Cardiac ventricle fibroblast (primary cell): ENCODE results near the gene ST3GAL4.

GRCh38 chr11:126111501-126112316 is 49.0 kb upstream of the CDON start:
- RAMPAGE, long total RNA: no peak

DNA sequence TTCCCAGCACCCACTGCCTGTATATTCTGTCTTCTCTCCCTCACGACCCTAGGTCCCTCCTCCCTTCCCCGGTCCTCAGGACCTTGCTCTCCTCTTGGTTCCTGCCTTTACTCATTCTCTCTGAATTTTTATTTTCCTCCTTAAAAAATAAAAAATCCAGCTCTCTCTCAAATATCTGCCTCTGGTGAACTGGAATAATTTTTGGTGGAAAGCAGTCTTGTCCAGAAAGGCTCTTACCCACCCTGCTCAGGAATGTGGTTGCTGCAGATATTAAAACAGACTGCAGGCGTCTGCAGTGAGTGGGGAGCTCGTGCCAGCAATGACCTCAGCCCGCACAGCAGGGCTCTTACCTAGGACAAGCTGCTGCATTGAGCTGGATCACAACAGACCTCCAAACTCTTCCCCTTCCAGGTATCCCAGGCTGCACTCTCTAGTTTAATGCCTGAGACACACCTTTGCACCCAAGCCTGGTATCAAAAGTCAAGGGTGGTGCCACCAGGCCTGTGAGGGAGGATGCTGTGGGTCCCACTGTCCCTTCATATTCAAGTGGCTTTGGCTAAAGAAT is 69.6 kb upstream of the CDON start:
- RAMPAGE, long total RNA: no peak

DNA sequence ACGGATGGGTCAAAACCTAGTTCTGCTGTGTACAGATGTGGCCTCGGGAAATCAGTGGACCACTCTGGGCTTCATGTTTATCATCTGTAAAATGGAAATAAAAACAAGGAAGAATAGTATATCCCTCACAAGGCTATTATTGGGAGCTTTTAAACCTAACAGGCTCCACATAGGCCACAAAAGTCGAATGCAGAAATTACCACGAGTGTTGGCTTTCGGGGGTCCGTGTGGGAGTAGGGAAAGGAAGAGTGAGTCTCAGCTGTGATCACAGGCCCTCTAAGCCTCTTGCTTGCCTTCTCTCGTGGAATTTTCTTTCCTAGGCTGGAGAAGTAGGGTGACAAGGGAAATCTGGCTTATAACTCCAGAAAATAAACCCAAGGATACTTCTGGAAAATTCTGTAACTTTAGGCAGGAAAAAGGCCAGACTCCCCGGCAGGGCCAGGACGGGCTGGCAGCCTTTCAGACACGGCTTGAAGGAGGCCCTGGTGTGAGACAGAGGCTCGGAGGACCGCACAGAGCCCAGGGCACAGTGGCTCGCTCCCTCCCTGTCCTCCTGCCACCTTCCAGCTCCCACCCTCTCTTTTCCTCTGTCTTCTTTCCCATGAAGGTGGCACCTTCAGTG is 19.2 kb downstream of the RPUSD4 start:
- RAMPAGE, long total RNA: no peak

DNA sequence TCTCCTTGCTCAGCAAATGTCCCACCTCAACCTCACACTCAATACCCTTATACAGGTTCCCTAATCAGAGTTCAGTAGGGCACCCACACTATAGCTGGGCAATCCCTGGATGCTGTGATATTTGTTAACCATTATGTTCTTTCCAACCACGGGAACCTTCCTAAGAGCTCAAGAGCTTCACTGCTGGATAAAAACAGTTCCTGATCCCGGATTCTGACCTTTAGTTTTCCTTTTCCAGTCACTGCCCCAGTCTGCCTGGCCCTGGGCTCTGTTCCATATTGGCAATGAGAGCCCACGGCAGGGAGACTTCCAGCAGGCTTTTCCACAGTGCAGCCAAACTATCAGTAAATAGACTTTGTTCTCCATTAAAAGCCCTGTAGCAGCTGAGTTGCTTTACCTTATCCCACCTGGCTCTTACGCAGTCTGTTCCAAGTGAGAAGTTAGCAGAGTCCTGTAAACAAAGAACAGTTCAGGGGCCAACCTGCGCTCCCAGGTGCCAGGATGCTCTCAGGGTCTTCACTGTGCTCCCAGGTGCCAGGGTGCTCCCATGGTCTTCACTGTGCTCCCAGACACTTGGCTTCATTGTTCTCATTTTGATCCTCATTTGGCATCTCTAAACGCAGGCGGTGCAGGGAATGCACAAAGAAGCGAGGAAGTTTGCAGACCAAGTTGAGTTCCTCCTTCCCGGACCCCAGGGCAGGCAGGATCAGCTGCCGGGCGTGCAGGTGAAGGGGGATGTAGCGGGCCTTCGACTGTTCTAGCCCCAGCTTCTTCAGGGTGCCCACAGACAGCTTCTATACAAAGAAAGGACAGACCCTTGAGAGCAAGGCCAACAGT is 8.4 kb downstream of the RPUSD4 start:
- RAMPAGE, long total RNA: no peak

DNA sequence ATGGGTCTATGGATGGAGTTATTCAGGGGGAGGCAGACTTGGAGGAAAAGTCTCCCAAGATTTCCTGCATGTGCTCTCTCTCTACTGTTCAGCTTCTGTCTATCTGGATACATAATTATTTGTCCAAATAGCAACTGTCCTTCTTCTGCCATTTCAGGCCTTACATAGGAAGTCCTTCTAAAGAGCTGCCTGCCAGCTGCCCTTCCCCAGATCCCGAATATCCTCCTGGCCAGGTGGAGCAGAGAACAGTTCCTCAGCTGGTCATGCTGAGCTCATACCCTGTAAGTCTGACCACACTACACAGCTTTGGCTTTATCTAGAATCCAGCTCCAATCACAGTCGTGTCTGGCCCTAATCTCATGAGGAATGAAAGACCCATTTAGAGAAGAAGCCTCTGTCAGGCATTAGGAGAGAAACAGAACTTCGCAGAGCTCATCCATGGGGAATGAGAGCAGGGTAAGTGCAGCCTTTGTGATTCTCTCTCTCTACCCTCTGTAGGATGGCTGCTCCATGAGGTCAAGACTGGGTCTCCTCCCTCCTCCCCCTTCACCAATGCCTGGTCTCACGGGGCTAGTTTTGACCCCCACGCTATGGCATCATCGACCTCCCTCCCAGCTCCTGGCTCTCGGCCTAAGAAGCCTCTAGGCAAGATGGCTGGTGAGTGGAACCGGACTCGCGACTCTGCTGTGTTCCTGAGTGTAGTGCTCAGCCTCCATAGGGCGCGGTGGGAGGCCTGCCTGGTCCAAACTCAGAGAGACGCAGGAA is 7.6 kb downstream of the TIRAP start:
- RAMPAGE, long total RNA: no peak

- RAMPAGE, long total RNA: no peak
Measured at GRCh38 chr11:126336139-126336477, 19.4 kb upstream of the ST3GAL4 start.

- RAMPAGE, long total RNA: no peak
Measured at GRCh38 chr11:126353129-126353656, 2.3 kb upstream of the ST3GAL4 start.

DNA sequence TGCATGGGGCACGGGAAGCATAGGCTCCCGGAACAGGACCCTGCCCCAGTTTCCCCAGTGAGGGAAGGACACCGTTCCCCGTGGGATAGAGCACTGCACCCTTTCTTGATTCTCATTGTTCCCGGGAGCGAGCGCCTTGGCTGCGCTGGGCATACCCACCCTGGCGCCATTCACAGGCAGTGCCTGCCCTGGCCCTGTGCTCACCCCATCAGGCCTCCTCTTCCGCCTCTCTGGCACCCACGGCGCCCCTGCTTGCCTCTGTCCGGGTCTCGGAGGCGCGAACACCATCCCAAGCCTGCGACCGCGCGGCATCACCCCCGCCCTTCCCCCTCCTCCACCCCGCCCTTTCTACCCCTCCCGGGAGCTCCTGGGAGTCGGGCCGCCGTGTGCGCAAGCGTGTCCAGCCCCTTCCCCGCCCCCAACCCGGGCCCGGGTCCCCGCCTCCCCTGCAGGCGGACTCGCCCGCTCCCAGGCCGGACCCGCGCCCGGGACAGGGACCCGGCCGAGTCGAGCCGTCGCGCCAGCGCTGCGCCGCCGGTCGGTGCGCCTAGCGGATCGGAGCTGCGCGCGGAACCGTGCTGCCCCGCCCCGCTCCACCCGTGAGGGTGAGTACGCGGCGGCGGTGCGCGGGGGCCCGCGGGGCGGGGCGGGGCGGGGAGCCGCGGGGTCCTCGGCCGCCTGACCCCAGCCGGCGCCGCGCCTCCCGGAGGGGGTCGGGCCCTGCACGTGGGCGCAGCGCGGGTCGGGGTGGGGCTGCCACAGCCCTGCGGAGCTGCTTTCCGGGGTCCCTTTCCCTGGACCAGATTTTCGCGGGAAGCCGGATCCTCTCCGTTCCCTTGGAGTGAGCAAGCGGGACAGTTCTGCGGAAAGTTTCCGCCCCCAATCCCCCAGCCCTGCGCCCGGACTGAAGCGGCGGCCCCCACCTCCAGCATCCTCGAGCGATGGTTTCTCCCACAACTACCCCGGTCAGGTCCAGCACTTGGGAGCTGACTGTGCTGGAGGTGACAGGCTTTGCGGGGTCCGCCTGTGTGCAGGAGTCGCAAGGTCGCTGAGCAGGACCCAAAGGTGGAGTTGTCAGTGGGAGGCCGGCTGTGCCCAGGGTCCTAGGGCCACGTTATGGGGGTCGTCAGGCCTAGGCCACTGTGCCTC is at the start of gene ST3GAL4:
Gene ST3GAL4 (plus strand): TSS at position 449 of the 1,149 bp plus-strand sequence.
- RAMPAGE, long total RNA: no peak

DNA sequence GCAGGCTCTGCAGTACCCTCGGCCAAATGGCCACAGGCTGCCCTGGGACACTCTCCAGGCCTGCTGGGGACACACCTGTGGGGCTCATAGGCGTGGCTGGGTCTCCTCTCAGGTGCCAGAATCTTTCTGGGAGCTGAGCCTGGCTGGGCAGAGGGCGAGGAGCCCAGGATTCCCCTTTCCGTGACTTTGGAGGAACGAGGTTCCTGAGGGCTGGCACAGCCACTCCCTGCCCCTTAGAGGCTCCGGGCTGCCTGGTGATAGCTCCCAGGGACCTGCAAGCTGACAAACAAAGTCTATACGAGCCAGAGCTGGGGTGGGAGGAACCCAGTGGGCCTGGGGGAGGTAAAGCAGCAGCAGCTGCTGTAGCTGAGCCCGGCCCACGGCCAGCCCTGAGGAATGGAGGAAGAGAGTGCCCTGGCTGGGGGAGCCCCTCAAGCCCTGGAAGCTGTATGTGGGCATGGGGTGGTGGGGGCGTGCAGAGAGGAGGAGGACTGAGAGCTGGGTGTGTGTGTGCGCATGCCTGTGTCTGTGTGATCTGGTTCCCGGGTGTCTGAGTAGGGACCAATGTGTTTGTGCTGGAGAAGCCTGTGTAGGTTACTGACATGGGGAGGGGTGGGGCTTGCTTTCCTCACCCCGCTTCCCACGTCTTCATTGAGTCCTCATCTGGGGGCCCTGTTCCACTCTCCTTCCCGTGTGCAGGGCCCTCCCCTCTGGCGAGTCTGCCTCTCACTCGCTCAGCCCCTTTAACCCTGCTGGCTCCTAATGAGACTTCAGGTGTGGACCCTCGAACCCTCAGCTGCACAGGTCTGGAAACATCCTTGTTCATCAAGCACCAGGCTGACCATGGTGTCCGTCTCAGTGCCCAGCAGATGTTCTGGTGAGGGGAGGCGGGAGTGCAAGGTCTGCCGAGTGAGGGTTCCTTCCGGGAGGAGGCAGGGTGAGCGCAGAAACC is 10.7 kb downstream of the ST3GAL4 start:
- RAMPAGE, long total RNA: no peak

- RAMPAGE, long total RNA: no peak
Measured at GRCh38 chr11:126384368-126384869, 28.9 kb downstream of the ST3GAL4 start.

- RAMPAGE, long total RNA: no peak
Measured at GRCh38 chr11:126386276-126387152, 31.0 kb downstream of the ST3GAL4 start.

- RAMPAGE, long total RNA: no peak
Measured at GRCh38 chr11:126465445-126466169, 110.1 kb downstream of the ST3GAL4 start.

- RAMPAGE, long total RNA: no peak
Measured at GRCh38 chr11:126917797-126918070, 82.8 kb downstream of the KIRREL3 start.

DNA sequence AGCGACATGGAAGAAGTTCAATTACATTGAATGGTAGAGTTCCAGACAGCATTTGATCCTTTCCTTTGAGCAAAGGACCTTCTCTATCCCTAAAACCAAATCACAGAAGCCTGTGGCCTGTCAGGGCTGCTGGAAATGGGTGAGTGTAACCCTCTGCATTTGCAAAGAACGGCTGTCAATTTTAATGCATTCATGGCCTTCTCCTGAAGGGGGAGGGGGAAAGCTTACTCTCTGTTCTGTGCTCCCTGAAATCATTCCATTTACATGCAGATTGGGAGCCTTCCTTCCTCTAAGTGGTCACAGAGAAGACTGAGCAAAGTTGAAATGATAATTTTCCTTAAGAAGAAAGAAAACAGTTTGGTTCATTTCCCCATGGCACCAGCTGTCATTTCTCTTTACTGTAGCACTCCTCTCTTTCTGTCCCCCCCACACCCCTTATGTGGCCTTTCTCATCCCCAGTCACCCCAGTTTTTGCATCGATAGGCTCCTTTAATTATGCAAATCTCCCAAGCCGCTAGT is 109.3 kb upstream of the KIRREL3 start:
- RAMPAGE, long total RNA: no peak

DNA sequence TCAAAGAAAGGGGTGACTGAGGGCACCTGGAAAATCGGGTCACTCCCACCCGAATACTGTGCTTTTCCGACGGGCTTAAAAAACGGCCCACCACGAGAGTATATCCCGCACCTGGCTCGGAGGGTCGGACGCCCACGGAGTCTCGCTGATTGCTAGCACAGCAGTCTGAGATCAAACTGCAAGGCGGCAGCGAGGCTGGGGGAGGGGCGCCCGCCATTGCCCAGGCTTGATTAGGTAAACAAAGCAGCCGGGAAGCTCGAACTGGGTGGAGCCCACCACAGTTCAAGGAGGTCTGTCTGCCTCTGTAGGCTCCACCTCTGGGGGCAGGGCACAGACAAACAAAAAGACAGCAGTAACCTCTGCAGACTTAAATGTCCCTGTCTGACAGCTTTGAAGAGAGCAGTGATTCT is 362.8 kb upstream of the KIRREL3 start:
- RAMPAGE, long total RNA: no peak

DNA sequence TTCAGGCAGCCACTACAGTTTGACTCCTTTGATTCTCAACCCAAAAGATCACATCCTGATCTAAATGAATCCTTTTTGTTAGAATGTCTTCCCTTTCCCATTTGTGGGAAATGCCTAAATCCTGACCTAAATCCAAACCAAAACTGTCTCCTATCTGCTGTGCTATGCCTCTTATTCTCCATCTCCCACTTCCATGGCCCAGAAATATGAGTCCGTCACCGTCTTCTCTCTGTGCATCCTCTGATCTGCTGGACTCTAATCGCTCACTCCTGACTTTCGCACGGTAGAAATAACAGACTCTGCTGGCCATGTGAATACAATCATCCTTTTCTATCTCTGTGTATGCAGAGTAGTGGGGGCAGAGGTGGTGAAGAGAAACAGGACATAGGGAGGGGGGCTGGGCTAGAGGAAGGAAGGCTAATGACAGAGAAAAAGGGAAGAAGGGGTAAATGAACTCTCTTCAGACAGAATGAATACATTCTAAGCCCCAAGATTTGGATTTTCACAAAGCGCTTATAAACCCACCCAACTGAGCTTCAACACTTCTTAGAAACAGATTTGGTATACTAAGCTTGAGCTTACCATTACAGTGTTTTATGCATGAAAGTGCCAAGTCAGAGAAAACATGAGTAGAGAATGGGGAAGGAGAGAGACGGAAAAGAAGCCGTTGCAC is 324.9 kb downstream of the ETS1 start:
- RAMPAGE, long total RNA: no peak

DNA sequence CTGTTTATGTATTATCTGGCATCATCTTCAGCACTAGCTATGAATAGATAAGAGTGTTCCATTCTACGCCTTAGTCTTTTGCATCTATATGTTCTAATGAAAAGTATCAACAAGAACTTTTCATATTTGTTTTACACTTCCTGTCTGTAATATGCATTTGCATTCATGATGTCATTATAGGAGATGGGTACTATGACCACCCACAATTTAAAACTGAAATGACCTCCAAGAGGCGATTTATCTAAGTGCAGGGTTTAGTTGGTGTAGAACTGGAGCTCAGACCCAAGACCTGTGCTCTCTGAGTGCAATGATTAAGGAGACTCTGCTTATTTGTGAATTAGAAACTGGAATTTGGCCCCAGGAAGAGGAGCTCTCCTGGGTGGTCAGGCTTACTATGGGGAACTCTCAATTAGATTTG is 289.1 kb downstream of the ETS1 start:
- RAMPAGE, long total RNA: no peak

DNA sequence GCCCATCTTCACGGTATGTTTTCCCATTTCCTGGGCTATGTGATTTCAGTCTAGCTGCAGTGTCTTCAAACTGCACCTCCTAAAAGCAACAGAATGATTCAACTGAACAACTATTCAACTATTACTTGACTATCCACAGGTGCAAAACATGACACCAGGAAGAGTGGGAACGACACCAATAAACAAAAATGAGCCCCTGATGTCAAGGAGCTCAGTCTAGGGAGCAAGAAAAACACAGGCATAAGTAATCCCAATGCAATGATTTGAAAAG is 285.7 kb downstream of the ETS1 start:
- RAMPAGE, long total RNA: no peak

GRCh38 chr11:128324047-128325331 is 262.9 kb downstream of the ETS1 start:
- RAMPAGE, long total RNA: no peak

DNA sequence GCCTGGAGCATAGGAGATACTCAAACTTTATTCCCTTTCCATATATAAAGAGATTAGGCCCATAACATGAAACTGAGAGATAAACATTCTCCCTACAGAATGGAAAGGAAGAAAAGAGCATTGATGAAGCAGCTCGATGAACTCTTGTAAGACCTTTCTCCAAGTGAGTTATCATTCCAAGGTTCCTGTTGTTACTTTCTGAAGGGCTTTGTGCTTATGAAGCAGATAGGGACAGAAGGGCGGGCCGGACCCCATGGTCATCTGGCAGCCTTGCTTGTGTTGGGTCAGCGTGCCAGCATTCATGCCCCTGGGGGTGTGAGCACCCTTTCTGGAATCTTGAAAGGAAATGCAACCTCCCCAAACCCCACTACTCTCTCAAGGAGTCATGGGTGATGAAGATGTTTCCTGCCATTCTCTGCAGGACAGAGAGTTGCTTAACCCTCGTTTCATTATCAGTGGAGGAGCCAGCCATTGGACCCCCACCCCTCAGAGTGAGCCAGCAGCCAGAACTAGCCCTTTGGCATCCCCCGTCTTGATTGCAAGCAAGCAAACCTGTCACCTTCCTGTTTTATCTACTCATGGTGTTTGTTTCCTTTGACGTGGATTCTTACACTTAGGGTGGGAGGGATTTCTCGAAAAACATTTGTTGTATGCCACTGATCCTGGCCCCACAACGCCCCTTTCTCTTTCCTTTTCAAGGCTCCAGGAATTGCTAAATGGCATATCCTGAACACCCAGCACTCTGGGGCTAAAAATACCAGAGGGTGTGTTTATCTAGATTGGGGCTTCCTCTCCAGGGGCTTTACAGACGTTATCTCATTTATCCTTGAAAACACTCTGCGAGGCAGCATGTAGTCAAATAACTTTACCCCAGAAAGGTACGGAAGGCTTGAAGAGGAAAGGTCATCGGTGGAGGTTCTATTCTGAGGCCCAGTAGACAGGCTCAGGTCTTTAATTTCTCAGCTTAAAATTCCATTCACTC is 258.3 kb downstream of the ETS1 start:
- RAMPAGE, long total RNA: no peak